Myometrial cell (primary cell): ENCODE results near the gene MMRN2.

GRCh38 chr10:86843347-86844011, 87.1 kb downstream of the BMPR1A start:
- RAMPAGE, long total RNA, result no peak

DNA sequence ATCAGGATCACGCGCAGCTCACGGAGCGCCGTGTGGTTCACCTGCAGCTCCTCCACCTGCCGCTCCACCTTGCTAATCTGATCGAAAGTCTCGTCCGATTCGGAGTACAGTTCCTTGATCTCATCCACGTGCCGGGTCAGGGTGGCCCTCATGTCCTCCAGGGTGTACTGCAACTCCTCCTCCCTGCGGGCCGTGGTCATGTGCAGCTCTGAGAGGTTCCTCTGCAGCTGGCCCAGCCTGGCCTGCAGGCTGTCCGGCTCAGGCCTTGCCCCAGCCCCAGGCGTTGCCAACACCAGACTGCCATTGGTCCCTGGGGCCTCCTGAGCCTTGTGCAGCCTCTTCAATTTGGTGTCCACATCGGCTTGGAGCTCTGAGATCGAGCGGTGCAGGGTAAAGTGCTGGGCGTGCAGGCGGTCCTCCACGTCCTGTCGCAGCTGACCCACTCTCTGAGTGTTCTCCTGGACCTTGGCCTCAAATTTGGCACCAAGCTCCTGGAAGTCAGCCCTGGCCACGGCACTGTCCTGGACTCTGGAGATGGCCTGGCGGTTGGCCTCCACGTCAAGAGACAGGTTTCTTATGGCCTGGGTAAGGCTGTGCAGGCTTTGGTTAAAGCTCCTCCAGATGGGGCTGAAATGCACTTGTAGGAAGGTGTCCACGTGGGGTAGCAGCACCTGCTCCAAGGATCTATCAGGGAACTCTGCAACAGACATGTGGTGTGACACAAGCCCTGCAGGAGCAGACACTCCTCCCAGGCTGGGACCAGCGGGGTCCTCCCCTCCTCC, 13.8 kb downstream of the MMRN2 start:
- RAMPAGE, long total RNA, result no peak

DNA sequence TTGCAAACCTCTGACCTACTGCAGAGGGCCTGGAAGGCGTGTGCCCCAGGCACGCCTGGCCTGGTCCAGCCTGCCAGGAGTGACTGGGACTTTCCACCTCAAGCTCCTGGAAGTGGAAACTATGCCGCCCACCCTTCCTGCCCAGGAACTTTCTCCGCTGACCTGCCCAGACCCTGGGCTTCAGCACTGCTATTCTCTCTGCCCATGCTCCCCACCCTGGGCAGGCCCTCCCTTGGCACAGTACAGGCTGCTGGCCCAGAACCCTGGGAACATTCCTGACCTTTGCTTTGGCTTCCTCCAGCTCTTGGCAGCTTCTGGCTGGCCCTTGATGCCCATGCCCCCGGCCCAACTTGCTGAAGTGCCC, 3.7 kb downstream of the MMRN2 start:
- RAMPAGE, long total RNA, result no peak

- RAMPAGE, long total RNA, result no peak
Observed at GRCh38 chr10:86957380-86958207, at the start of gene MMRN2. Gene MMRN2 (minus strand): TSS chr10:86957615.

DNA sequence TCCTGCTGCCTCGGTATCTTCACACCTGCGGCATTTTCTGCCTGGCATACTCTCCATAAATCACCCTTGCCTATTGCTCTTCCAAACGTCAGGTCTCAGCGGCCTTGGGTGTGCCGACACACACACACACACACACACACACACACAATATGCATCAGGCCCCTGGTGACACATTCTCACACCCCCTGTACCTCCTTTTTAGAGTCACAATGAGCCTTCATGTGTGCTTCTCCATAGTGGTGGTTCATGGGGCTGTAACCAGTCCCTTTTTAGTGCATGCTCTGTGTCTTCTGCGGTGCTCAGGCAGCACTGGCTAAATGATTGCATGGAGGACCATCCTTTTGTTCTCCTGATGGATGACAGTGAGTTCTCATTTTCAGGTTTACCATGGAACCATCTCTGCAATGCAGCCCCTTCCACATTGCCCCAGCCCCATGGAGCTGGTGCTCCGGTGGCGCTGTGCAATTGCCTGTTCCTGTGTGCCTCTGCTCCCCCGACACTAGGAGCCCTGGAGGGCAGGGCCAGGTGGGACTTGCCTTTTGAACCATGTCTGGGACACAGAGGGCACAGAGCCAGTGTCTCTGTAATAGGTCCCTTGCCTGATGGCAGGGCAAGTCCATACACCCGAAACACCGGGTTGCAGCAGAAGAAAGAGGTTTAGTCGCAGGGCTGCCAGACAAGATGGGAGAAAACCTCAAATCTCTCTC, 4.6 kb downstream of the ADIRF start:
- RAMPAGE, long total RNA, result no peak

DNA sequence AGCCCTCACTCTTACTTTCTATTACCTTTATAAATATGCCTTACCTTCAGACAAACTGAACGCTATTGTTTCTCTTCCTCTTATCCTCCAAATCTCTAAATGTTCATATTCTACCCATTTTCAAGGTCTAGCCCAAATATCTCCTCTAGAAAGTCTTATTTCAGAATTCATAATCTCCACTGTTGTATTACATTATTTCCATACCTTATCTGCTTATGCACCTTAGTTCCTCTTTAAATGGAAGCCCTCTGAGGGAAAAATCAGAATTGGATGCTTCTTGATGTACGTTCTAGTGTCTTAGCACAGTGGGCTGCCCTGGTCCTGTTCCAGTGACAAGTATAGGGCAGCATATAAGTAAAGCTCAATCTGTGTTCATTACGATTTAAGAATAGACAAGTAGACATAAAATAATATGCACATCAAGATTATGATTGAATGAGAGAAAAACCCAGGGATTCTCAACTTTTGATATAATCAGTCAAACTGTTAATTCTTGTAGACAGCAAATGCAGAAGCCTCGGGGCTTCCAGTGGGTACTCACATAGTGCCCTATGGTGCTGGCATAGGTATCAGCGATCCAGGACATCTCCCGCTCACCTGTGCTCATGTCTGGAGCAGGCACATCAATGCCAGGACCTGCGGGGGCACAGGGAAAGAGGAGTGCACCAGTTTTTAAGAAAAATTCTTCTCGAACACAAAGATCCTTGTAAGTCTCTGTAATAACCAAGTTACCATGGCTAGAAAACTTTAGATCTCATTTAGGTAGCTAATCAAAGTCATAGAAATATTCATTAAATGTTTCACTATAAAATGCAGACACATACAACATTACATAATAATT, 26.9 kb downstream of the GLUD1 start:
- RAMPAGE, long total RNA, result no peak

DNA sequence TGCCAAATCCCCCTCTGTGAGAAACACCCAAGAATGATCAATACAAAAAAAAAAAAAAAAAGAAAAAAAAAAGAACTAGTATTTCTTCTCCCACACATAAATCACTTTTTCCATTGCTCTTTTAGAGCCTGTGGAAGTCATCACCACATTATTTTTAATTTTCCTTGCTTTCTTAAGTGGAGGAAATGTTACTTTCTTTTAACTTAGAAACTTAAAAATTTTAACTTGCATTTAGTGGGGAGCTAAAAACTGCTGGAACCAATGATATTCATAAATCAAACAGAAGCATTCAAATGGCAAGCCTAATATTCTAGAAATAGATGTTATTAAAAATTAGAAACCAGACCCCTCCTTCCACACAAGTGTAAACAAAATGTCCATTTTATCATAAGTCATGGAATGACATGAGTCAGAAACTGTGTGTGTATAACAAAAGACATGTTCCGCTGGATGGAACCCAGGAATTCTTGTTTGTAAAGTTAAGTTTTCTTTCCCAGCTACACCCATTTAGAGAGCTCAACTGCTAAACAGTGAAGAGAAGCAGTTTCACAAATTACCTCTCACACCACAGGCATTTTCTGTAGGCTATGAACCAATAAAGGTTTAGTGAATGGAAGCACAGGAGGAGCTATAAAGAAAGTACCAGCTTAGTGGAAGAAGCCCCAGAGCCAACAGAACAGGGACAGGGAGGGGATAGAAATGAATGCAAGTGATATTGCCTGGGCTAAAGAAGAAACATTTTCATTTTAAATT, 12.6 kb downstream of the GLUD1 start:
- RAMPAGE, long total RNA, result no peak

- RAMPAGE, long total RNA, result no peak
Observed at GRCh38 chr10:87505770-87506441, 1.2 kb downstream of the MINPP1 start.

GRCh38 chr10:87760051-87760677, 57.9 kb downstream of the ATAD1 start:
- RAMPAGE, long total RNA, result no peak

- RAMPAGE, long total RNA, result no peak
Observed at GRCh38 chr10:87926253-87926817, 62.9 kb downstream of the PTEN start.

DNA sequence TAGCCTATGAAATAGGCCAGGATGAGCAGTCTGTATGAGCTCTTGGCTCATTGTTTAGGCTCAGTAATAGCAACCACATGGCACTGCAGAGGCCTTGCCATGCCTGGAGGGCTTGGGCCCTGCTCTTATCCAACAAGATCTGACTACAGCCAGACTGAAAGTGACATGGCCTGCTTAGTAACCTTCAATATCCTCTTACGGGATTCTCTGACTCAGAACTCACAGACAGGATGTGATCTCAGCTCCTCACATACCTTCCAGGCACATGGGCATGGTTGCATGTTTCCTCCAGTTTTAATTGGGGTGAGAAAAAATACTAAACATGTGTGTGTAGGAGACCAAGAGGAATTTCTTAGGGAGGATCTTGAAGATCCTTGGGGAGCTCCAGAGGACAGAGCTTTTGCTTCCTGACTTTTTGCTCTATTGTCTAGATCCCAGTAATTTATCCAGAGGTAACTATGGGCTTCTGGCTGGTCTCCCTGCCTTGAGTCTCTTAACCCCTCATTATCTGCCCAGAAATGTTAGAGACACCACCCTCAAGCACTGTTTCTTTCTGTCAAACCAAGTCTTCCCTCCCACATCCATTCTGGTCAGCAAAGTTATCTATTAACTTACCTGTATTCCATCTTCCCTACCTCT, 289.5 kb downstream of the PTEN start:
- RAMPAGE, long total RNA, result no peak

DNA sequence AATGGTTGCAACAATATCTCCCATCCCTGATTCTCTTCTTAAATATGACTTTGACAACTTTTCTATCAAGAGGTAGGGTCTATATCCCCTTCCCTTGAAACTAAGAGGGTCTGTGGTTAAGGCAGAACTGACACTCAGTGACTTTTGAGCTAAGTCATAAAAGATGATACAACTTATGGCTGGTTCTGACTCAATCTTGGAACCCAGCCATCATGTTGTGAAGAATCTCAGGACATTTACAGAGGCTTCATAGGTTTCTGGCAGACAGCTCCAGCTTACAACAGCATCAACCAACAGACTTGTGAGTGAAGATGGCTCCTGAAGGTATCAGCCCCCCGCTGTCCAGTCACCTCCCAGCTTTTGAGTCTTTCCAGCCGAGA, 203.5 kb downstream of the RNLS start:
- RAMPAGE, long total RNA, result no peak

GRCh38 chr10:88386318-88386930, 196.7 kb downstream of the RNLS start:
- RAMPAGE, long total RNA, result no peak

DNA sequence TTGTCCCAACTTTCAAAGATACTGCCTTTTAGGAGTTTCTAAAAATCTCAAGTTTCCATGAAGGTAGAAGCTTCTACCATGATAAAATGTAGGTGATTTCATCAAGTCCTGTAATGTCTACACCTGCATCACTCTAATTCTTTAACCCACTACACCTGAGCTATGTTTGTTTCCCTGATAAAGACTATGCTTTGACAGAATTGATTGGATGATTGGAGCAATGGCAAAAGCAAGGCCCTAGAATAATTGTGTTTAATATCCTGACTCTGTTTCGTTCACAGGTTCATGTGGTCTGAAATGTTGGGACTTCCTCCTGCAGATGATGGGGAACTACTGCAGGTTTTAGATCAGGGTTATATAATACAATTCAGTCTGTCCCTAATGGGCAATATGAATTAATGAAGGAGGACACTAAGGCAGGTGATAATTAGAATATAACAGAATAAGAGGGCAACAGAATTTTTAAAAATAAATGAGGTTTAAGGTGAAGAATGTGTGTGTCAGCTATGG, 62.0 kb downstream of the RNLS start:
- RAMPAGE, long total RNA, result no peak

GRCh38 chr10:88757032-88757560, 2.7 kb upstream of the LIPN start:
- RAMPAGE, long total RNA, result no peak

DNA sequence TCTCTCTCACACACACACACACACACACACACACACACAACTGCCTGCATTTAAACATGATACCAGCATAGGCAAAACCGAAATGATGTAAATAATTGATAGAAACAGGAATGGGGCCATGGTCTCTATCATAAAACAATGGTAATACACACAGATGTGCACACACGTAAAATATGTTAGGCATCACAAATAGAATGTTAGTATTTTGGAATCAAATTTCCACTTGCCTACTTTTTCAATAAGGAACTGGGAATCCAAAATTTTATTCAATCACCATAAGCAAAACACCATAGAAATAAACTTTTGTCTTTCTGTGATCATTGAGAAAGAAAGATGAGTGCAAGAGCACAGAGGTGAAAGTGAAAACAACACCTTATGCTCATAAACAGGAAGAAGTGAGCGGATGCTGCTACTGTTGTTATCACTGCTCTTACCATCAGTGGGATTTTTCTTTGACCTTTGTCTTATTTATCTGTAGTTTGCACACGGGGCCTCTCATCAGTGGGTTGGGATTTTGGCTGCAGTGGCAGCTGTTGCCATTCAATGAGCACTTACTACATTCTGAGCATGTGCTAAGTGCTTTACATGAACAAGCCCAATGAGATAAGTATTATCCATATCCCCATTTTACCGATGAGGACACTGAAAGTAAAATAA, 22.6 kb downstream of the LIPM start:
- RAMPAGE, long total RNA, result no peak

GRCh38 chr10:88826197-88826886, 23.8 kb downstream of the LIPM start:
- RAMPAGE, long total RNA, result no peak

- RAMPAGE, long total RNA, result no peak
Observed at GRCh38 chr10:88881261-88881696, 1.2 kb downstream of the STAMBPL1 start.

GRCh38 chr10:88947132-88947548, 5.4 kb downstream of the ACTA2 start:
- RAMPAGE, long total RNA, result no peak

DNA sequence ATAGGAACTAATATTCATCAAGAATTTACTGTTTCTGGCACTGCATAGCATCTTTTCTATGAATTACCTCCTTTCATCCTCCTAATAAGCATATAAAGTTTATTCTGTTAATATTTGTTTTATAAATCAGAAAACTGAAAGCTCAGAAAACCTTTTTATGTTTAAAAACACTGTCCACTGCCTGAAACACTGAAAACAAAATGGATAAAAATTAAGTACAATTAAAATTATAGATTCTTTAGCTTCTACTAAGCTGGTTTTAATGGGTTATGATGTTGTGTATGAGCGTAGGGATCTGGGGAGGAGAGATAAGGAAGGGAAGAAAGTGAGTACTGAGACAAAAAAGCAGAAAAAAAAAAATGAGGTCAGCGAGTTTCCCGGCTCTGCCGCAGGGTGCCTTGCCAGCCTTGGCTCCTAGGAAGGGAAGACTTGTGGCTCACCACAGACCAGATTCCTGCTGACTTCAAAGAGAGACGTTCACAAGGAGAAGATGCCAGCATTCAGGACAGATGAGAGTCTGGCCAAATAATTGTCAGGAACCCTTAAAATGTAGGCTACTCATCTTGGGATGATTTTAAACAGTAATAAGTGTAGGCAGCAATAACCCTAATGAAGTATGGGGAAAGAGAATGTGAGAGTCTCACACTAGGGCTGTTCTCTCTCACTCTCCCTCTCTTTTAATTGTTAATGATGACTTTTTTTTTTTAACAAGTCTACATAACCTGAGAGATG, 11.5 kb upstream of the FAS start:
- RAMPAGE, long total RNA, result no peak